Bronchus fibroblast of lung (primary cell): Measurements from ENCODE around the genes MED12L and MBNL1.

- RAMPAGE, long total RNA, result no peak
Measured at GRCh38 chr3:150544725-150545182, 1.5 kb downstream of the SERP1 start.

- RAMPAGE, long total RNA, result no peak
Measured at GRCh38 chr3:150743500-150744569, 19.1 kb downstream of the SIAH2 start.

GRCh38 chr3:150747246-150747727, 15.7 kb downstream of the SIAH2 start:
- RAMPAGE, long total RNA, result no peak

- RAMPAGE, long total RNA, result no peak
Measured at GRCh38 chr3:150771500-150771980, 8.6 kb upstream of the SIAH2 start.

- RAMPAGE, long total RNA, result no peak
Measured at GRCh38 chr3:151085395-151085857, at the start of gene MED12L. Gene MED12L, plus strand, starts transcription at chr3:151085664.

DNA sequence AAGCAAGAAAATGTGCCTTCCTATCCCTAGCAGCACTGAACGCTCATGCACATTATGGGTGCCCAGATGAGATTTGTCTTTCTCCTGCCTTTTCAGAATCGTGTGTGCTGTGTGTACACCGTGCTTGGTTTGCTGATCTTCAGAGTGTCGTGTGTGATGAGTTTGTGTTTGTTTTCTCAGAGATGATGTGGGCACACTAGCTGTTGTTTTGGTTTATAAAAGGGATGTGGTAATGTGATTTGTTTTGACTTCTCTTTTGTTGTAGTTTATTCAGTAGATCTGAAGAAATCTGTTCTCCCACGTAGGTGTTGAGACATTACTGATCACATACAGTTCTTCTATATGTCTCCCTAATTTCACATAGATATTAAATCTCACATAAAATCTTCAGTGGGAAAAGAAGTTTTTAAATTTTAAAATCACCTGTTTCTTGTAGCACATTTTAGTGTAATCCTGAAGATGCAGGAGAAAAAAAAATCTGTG, 19.6 kb downstream of the GPR171 start:
- RAMPAGE, long total RNA, result no peak

- RAMPAGE, long total RNA, result no peak
Measured at GRCh38 chr3:151265748-151266454, 12.4 kb downstream of the P2RY14 start.

DNA sequence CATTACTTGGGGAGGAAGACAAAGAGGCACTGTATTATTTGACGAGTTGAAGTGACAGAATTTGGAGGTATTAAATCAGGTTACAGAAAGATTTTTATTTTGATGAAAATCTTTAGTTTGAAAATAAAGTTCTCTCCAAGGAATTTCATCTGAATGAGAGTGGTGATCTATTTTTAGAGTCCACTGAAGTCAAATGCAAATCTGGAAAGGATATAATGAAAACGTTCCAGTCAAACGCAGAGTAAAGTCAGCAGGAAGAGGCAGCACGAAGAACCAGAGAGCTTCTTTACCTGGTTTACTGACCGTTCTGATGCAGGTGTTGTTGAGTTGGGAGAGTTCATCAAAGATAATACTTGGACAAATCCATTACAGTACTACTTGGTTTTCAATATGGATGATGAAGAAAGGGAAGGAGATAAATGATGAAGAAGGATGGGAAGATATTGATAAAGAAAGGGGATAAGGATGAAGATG, 8.7 kb downstream of the P2RY14 start:
- RAMPAGE, long total RNA, result no peak

- RAMPAGE, long total RNA, result no peak
Measured at GRCh38 chr3:151304899-151305782, 11.5 kb downstream of the GPR87 start.

- RAMPAGE, long total RNA, result no peak
Measured at GRCh38 chr3:151382604-151383213, 1.8 kb downstream of the P2RY12 start.

GRCh38 chr3:151817091-151817751, 3.3 kb downstream of the AADAC start:
- RAMPAGE, long total RNA, result no peak

DNA sequence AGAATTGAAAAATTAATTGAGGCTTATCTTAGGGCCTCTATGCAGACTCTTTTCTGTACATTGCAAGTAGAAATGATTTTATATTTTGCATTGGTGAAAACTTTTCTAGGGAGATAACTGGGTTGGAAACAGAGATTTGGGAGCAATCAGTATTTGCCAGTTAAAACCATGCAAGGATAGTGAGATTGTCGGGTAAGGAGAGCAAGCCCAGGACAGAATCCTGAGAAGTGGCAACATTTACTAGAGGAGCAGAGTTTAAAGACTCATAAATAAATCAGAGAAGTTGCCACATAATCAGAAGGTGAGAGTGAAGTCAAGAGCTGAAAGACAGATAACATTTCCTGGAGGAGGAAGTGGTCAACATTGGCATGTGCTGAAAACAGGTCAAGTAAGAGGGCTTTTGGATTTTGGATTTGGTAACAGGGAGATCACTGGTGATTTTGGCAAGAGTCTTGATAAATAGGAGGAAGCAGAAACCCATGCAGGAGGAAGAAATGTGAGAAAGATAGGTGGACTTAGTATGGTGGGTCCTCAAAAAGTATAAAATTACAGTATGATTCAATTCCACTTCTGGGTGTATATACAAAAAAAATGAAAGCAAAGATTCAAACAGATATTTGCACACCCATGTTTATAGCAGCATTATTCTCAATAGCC, 27.6 kb upstream of the MBNL1 start:
- RAMPAGE, long total RNA, result no peak

GRCh38 chr3:152268487-152269415, at the start of gene MBNL1:
Gene MBNL1, plus strand, starts transcription at chr3:152268929.
- RAMPAGE, long total RNA, result start-site peak on the plus strand at chr3:152268859-152269709, 869 and 896 reads in 2 replicates

DNA sequence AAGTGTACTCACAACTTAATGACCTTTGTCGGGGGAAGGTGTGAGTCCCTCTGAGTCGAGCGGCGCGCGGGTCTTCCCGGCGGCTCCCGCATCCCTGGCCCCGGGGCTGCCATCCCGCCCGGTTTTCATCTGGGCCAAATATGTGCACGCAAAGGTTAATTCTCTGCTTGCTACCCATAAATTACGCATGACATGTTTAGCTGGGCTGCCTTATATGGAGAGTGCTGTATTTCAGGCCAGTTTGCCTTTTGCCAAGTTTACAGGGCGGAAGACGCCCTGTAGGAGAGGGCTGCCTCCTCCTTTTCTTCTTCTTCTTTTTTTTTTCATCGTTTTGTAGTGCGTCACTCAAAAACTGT, 665 bp downstream of the MBNL1 start:
- RAMPAGE, long total RNA, result no peak

- RAMPAGE, long total RNA, result no peak
Measured at GRCh38 chr3:152302370-152303060, 33.8 kb downstream of the MBNL1 start.

DNA sequence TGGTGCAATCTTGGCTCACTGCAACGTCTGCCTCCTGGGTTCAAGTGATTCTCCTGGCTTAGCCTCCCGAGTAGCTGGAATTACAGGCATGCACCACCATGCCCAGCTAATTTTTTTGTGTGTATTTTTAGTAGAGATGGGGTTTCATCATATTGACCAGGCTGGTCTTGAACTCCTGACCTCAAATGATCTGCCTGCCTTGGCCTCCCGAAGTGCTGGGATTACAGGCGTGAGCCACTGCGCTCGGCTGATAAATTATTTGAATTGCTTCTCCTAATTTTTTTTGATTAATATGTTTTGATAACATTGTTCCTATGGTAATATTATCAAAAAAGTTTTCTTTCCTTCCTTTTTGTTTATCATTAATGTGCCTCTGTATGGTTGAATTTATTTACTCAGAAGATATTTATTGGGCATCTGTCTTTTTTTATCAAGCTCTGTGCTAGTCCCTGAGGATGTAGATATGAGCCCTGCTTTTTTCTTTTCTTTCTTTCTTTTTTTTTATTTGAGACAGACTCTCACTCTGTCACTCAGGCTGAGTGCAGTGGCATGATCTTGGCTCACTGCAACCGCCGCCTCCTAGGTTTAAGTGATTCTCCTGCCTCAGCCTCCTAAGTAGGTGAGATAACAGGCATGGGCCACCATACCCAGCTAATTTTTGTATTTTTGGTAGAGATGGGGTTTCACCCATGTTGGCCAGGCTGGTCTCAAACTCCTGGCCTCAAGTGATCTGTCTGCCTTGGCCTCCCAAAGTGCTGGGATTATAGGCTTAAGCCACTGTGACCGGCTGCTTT, 58.3 kb downstream of the MBNL1 start:
- RAMPAGE, long total RNA, result no peak

GRCh38 chr3:152341980-152342809, 73.5 kb downstream of the MBNL1 start:
- RAMPAGE, long total RNA, result no peak

DNA sequence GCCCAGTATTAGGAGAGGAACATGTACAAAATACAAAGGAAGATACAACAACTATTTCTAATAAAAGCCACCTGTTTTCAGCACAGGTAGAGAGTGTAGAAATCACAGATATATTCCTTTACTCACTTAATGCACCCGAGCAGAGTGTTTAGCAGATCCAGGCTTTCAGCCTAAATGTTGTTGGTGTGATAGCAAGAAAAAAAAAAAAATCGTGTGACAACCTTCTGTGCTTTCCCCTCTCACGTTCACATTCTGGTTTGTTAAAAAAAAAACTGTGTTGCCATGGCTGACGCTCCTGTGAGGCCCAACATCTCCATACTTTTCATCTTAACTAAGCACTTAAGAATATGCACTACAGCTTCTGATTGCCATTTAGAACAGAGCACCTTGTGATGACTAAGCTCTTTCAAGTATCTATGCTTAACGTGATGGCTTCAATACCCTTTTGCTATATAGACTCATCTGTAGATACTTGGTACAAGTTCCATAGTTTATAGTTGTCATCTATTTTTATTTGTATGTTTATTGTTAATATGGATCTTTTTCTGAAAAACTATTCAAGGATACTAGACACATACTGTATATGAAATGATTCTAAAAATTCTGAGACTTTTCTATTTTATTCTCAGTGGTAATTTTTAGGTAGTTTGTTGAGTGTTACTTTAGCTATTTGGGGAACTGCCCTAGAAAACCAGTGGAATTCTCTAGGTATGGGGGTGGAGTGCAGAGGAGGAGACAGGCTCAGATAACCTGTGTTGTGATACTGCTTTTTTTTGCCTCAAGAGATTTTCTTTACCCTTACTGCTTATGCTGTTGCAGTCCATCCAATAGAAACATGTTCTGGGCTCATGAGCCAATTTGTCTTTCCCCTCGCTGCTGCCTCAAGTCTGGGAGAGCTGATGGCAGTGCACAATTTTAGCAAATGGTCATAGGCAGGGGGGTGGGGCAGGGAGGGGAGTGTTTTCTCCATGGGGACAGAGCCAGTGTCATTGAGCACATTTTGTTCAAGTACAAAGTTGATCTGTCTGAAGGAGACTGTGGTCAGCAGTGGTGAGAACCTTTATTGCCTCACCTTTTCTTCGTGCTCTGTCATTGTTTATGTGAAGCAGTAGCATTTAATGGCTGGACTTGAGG, 134.6 kb downstream of the MBNL1 start:
- RAMPAGE, long total RNA, result no peak

DNA sequence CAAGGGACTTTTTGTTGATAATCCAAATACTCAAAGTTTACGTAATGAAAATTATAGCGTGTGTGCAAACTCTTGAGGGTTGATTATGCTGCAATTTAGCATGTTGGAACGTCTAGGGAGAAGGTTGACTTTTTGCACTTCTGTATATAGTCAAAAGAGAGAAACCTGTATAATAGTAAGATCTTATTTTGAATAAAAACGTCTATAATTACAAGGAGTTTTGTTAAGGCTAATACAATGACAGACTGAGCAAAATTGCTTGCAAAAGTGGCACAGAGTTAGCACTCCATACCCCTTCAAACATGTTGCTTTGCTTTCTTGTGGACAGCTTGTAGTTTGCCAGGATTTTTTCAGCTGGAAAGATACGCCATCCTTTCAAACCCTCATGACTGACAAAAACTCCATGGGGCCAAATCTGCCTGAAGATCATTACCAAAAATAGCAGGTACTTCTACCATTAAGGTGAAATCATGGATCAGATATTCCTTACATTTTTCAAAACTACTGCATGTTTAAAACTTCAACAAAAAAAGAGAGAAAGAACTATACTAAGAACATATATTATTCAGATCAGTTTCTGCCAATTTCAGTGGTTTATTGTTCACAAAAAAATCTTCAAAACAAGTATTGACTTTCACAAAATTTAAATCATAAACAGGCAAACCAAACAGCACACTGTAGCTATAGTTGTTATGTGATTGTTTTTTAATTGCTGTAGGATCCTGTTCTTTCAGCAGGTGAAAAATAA, 196.1 kb downstream of the MBNL1 start:
- RAMPAGE, long total RNA, result no peak

GRCh38 chr3:153051352-153052001, 110.5 kb upstream of the RAP2B start:
- RAMPAGE, long total RNA, result no peak